ENCODE measurements around the gene FEM1C.

DNA sequence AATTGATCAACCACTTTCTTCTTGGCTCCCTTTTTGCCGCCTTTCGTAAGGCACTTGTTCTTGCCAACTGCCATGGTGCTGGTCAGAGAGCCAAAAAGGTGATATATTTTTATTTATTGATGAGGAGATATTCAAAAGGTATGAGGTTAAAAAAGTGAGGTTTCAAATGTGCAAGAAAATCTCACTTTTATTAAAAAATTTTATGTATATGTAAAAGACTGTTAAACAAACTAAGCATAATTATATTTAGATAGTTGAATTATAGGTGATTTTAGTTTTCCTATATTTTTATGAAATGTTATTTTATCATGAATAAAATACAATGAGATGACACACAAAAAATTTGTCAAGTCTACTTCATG is 31.2 kb upstream of the CAMK4 start:
- PRO-cap: unidirectional peak, minus-strand start at position 99 of the sequence

DNA sequence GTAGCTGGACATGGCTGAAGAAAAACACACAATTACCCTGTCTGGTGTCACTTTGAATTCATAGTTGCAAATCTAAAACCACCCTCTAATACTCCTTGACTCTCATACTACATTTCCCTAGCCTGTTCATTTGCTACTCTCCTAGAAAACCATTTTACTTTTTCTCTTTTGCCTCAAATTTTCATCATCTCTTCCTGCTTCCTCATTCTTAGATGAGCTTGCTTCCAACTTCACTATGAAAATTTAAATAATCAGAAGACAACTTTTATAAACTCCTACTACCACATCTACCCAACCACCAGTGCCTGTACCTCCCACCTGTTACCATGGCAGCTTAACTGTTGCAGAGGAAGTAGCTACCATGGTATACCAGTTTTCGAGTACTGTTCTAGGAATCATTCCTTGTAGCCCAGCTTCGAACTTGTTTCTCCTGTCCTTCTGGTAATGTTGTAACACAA is 266.7 kb upstream of the NREP start:
- PRO-cap: no peak

- PRO-cap: no peak
These were observed 257.0 kb downstream of the EPB41L4A start for GRCh38 chr5:112162098-112162455.

GRCh38 chr5:112347692-112348343 is 71.3 kb downstream of the EPB41L4A start:
- PRO-cap: no peak

- PRO-cap: no peak
These were observed 14.1 kb downstream of the EPB41L4A start for GRCh38 chr5:112404741-112405578.

- PRO-cap: unidirectional peak, minus-strand start at chr5:112420417
These were observed 1.3 kb upstream of the EPB41L4A start for GRCh38 chr5:112420341-112420820.

DNA sequence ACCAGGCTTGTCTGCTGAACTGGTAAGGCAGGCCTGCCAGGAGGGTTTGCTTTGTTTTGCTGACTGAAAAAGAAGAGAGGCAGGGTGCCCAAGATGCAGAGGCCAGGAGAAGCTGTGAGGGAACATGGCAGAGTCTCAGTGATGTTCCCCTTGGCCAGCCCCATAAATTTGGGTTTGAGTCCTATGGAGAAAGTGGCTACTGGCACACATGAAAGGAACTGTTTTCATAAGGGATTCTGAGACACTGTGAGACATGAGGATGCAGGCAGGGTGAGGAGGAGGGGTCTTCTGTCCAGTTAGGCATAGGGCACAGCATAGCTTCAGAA is 60.5 kb upstream of the EPB41L4A start:
- PRO-cap: no peak

DNA sequence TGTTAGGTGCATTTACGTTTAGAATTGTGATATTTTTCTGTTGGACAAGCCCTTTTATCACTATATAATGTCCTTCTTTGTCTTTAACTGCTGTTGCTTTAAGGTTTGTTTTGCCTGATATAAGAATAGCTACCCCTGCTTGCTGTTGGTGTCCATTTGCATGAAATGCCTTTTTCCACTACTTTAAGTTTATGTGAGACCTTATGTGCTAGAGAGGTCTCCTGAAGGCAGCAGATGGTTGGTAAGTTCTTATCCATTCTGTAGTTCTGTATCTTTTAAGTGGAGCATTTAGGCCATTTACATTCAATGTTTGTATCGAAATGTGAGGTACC is 102.2 kb upstream of the EPB41L4A start:
- PRO-cap: unidirectional peak, plus-strand start at position 211 of the sequence

GRCh38 chr5:112707114-112707282 is 30.7 kb upstream of the APC start:
- PRO-cap: no peak

- PRO-cap: no peak
These were observed 22.8 kb upstream of the SRP19 start for GRCh38 chr5:112837978-112839060.

DNA sequence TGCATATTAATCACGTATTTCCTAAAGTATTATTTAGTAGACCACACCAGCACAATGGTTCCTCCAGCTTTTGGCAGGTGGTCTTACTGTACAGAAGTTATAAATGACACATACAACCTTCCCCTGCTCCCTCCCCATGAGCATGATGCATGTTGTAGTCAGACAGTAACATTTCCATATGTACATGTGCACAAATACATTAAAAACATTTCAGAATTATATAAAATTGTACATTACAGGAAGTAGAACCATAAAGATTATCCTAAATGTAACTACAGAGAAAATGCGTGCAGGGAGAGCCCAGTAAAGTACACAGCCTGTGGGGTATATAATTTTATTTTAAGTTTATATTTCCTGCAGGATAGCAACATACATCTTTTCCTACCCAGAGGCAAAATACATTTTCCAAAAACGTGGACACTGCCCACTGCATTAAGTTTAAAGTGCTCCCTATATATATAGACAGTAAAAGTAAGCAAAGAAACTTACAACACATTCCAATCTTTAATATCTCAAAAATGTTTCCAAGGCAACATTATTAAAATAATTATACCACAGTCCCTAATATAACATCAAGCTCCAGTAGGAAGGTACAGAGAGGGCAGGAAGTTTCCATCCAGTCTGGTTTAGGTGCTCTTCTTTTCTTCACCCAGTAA is 17.2 kb downstream of the SRP19 start:
- PRO-cap: no peak

- PRO-cap: no peak
These were observed 51.1 kb downstream of the DCP2 start for GRCh38 chr5:113027606-113028275.

GRCh38 chr5:113246165-113246699 is 188.6 kb downstream of the TSSK1B start:
- PRO-cap: unidirectional peak, plus-strand start at chr5:113246448

- PRO-cap: no peak
These were observed 142.2 kb downstream of the TSSK1B start for GRCh38 chr5:113292576-113292903.

GRCh38 chr5:113292904-113293637 is 141.7 kb downstream of the TSSK1B start:
- PRO-cap: unidirectional peak, plus-strand start at chr5:113293091

DNA sequence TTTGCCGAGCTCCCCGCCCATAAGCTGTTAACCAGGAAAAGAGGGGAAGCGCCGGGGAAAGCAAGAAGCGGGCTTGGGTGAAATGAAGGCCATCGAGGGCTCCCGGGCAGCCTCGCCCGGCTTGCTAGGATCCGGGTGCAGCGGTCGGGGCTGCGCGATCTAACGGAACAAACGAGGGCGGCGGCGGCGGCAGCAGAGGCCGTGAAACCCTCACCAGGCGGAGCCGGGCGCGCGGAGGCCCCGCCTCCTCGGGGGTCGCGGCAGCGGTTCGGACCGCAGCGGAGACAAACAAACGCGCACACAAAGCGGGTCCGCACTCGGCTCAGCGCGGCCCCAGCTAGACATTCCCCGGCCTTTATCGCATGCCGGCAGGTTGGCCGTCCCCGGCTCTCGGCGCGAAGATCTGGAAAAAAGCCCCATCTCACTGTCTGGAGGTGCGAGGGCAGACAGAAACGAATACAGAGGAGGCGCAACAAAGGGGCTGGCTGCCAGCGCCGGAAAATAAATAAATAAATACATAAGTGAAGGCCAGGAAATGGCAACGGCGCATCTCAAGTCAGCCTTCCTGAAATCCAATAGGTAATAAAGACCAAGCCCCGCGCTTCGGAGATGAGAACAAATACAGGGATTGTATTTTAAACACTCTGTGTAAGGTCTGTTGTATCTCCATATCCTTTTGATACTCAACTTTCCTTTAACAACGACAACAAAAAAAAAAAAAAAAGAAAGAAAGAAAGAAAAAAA is 10.6 kb upstream of the TRIM36 start:
- PRO-cap: bidirectional peak, plus-strand start at position 151 of the sequence, minus-strand start at position 161 of the sequence

- PRO-cap: unidirectional peak, minus-strand start at chr5:115193884
These were observed 24.0 kb upstream of the TRIM36 start for GRCh38 chr5:115193718-115194072.

DNA sequence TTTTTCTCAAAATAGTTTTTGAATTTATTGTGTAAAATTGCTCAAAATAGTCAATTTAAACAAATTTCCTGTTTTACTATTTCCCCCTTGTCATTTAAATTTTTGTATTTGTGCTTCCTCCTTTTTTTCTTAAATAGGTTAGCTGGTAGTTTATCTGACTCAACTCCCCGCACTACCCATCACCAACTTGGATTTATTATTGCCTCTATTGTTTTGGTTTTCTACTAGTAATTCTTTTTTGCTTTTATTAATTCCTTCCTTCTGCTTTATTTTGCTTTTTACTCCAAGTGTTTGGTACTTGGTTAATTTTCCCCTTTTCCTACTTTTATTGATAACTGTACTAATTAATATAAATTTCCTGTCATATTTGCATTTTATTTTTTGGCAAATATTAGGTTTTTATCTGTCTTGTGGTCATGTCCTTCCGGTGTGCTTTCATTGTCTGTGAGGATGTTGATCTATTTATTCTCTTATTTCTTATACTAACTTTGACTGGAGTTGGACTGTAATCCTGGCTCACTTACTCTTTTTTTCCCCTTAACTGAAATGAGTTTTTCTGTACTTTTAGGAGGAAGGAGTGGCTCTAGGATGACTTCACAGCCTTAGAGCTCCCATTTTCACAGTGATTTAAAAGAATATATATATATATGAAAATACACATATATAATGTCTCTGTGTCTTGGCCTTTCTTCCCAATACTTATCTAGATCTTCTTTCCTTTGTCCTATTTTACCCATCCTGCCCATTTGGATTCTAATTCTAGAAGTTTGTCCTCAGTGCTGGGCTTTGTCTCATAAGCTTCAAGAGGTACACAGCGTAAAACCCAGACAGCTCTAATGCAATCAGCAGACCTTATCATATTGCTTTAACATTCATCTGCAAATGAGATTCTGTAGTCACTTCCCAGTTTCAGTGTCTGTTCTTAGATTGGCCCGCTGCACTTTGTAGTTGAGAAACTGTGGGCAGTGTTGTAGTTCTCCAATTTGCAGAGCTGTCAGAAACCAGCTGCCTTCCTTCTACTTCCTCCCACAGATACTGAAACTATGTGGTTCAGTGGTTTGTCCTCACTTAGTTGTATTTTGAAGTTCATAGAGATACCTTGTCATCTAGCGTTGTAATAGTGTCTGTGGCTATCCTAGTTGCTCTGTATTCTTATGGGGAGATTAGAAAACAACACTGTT is 39.2 kb upstream of the TRIM36 start:
- PRO-cap: no peak

- PRO-cap: no peak
These were observed 112.0 kb downstream of the FEM1C start for GRCh38 chr5:115432487-115433094.

DNA sequence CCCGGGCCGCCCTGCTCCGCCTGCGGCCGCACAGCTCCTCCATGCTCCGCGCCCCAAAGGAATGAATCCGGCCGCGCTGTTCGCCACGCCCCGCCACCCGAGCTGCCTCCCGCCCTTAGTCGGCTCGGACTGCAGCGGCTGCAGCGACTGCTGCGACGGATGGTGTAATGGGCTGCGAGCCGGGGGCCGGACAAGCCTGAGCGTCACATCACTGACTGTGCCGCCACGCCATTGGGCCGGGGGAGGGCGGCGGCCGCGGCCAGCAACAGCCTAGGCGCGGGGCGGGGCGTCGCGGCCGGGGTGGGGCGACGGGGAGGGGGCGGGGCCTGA is at the start of gene FEM1C:
Gene FEM1C, minus strand, starts transcription at position 166 of the 330 bp plus-strand sequence.
- PRO-cap: bidirectional peak, plus-strand start outside the sequence, minus-strand start at position 55 of the sequence